HepG2 (cell line): ENCODE measurements around the gene EIF5AL1.

DNA sequence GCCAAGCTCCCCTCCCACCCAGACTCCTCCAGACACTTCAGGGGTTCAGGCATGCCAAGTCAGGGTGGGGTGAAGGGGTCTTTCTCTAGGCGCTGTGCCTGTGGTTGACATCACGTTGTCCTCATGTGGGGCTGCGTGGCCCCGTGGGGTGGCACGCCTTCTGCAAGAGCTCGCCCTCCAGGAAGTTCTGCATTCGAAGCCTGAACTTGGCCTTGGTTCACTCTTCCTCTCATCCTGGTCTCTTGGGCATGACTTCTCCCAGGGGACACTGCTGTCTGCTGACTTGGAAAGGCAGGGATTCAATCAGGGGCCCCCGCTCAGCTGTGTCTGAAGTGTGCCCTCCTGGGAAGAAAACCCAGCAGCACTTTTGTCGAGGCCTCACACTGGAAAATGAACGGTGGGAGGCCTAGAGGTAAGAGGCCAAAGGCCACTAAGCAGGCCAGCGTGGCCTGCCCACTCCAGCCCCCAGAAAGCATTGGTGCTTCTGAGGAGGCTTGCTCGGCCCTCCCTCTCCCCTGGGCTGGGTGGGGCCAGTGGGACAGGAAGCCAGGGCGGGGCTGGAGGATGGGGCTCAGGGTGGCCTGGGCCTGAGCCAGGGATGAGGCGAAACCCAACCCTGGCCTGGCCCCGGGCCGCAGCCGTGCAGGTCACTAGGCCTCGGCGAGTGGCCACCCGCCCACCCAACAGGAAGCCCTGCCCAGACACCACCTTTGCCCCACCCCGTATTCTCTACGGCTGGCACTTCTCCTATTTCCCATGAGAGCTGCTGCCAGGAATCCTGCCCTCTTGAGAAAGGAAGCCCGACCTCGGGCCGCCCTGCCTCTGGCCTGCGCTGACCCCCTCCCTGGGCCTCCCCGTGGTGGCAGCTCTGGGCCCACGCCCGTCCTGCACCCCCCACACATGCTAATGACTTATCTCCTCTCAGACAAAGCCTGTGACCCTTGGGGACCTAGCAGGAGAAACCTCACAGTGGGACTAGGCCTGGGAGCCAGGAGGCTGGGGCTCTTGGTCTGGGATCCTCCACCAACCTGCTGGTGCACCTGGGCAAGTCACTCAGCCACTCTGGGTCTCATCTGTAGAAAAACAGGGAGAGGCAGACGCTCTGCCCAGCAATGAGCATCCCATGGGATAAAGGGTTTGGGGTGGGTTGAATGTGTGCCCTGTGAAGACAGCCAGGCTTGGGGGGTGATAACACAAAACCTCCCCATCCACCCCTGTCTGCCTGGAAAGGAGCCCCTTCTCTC, 81.2 kb downstream of the ZMIZ1 start:
- RRBS, 2 experiments, result no CpG with 5 or more reads among the region's 30 CpGs
CAGE:
- cytosol, long polyA minus RNA, result no peak
- cytosol, long polyA plus RNA, result no peak
- long polyA plus RNA, result no peak
- nucleus, long polyA minus RNA, result no peak
- nucleus, long polyA plus RNA, result no peak

- RRBS, 2 experiments, result no CpG with 5 or more reads among the region's 15 CpGs
CAGE:
- cytosol, long polyA minus RNA, result no peak
- cytosol, long polyA plus RNA, result no peak
- long polyA plus RNA, result no peak
- nucleus, long polyA minus RNA, result no peak
- nucleus, long polyA plus RNA, result no peak
These were observed 138.1 kb upstream of the PPIF start for GRCh38 chr10:79208998-79209720.

- RRBS, 2 experiments, result no CpG with 5 or more reads among the region's 11 CpGs
CAGE:
- cytosol, long polyA minus RNA, result no peak
- cytosol, long polyA plus RNA, result no peak
- long polyA plus RNA, result no peak
- nucleus, long polyA minus RNA, result no peak
- nucleus, long polyA plus RNA, result no peak
These were observed 122.9 kb upstream of the PPIF start for GRCh38 chr10:79224220-79224898.

GRCh38 chr10:79239911-79240671, 107.2 kb upstream of the PPIF start:
- RRBS, 2 experiments, result no CpG with 5 or more reads among the region's 30 CpGs
CAGE:
- cytosol, long polyA minus RNA, result no peak
- cytosol, long polyA plus RNA, result no peak
- long polyA plus RNA, result no peak
- nucleus, long polyA minus RNA, result no peak
- nucleus, long polyA plus RNA, result no peak

DNA sequence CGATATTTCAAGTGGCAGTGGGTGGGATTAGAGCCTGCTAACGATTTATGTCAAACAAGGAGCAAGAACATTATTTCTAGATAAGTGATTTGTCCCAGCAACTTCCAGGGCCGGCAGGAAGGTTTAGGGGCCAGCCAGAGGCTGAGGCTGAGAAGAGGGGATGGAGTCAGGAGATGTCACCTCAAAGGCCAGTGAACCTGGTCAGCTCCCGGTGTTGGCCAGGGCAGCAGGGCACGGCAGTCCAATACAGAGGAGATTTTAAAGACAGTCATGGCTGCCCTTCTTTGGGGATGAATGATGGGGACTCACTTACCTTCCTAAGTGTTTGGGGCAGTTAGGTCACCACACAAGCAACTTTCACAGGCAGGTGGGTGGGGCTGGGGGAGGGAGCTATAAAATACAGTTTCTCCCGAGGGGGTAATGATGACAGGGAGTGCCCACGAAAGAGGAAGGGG, 105.6 kb upstream of the PPIF start:
- RRBS, 2 experiments, result 71 to 83% methylated on average over 1 to 2 of the region's 7 CpGs
CAGE:
- cytosol, long polyA minus RNA, result no peak
- cytosol, long polyA plus RNA, result no peak
- long polyA plus RNA, result no peak
- nucleus, long polyA minus RNA, result no peak
- nucleus, long polyA plus RNA, result no peak

DNA sequence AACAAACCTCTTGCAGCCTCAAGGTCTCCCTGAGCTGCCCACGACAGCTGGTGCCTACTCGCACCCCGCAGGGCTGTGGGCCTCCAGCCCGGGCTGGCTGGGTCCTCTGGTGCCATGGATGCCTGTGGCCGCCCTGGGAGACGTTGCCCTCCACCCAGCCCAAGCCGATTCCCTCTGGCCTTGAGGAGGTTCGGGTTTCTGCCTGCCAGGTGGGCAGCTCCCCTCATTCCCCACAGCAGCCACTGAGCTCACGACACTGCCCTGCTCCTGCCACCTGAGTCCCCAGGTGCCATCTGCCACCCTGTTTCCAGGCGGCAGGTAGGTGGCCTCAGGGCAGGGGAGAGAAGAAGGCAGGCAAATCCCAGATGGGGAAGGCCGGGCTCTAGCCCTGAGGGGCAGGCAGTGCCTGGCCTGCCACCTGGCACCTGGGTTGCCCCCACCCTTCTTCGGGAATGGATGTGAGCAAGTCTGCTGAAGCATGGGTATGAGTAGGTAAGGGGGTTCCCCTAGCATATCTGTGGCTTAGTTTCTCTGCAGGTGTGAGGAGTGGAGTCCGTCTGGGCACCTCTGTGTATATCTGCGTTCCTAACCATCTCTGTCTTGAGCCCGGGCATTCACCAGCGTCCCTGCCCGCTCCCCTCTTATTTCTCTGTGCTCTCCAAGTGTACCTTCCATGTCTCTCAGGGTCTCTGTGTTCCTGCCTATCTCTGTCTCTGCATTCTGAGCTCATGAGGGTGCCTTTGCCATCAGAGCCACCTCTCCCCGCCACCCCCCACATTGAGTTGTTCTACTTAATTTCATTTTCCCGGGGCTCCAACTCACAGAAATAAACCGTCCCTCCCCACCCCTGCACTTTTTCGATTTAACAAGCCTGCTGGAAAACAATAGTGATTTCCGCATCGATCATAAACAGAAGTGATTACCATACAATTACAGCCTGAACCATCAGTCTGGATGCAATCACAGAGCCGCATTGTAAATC, 92.0 kb upstream of the PPIF start:
- RRBS, 2 experiments, result no CpG with 5 or more reads among the region's 24 CpGs
CAGE:
- cytosol, long polyA minus RNA, result no peak
- cytosol, long polyA plus RNA, result no peak
- long polyA plus RNA, result no peak
- nucleus, long polyA minus RNA, result no peak
- nucleus, long polyA plus RNA, result no peak

- RRBS, 2 experiments, result 77 to 79% methylated on average over 5 to 8 of the region's 26 CpGs
CAGE:
- cytosol, long polyA minus RNA, result no peak
- cytosol, long polyA plus RNA, result no peak
- long polyA plus RNA, result no peak
- nucleus, long polyA minus RNA, result no peak
- nucleus, long polyA plus RNA, result no peak
These were observed 86.1 kb upstream of the PPIF start for GRCh38 chr10:79260797-79261952.

GRCh38 chr10:79297945-79298702, 49.1 kb upstream of the PPIF start:
- RRBS, 2 experiments, result no CpG with 5 or more reads among the region's 16 CpGs
CAGE:
- cytosol, long polyA minus RNA, result no peak
- cytosol, long polyA plus RNA, result no peak
- long polyA plus RNA, result no peak
- nucleus, long polyA minus RNA, result no peak
- nucleus, long polyA plus RNA, result no peak

DNA sequence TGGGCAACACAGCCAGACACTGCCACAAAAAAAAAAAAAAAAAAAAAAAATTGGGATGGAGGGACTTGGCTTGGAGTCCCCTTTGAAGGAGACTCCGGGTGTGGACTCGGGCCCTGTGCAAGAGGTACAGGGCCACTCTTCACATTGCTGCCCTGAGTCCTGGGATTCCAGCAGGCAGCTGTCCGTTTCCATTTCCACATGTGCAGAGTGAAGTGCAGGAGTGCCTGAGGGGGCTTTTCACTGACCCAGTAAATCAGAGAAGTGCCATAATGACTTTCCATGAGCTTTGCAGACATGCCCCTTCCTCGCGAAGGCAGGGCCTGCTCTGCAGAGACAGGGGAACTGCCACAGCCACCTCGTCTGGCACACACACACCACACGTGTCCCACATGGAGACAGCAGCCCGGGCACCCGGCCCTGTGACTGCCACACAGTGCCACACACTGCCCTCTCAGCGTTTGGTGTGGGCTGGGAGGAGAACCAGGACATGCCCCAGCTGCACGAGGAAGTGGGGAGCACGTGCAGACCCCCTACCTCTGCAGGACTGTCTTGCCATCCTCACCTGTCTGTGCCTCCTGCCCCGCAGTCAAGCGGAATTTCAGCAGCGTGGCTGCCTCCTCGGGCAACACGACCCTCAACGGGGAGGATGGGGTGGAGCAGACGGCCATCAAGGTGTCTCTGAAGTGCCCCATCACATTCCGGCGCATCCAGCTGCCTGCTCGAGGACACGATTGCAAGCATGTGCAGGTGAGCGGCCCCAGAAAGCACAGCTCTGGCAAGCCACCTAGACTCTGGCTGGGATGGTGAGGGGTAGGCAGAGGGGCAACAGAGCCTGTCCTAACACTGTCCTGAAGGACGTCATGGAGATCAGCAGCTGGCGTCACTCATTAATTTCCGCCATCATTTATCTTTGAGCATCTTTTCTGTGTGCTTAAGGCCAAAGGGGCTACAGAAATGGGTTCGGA, 43.6 kb upstream of the PPIF start:
- RRBS, 2 experiments, result no CpG with 5 or more reads among the region's 28 CpGs
CAGE:
- cytosol, long polyA minus RNA, result no peak
- cytosol, long polyA plus RNA, result no peak
- long polyA plus RNA, result no peak
- nucleus, long polyA minus RNA, result no peak
- nucleus, long polyA plus RNA, result no peak

DNA sequence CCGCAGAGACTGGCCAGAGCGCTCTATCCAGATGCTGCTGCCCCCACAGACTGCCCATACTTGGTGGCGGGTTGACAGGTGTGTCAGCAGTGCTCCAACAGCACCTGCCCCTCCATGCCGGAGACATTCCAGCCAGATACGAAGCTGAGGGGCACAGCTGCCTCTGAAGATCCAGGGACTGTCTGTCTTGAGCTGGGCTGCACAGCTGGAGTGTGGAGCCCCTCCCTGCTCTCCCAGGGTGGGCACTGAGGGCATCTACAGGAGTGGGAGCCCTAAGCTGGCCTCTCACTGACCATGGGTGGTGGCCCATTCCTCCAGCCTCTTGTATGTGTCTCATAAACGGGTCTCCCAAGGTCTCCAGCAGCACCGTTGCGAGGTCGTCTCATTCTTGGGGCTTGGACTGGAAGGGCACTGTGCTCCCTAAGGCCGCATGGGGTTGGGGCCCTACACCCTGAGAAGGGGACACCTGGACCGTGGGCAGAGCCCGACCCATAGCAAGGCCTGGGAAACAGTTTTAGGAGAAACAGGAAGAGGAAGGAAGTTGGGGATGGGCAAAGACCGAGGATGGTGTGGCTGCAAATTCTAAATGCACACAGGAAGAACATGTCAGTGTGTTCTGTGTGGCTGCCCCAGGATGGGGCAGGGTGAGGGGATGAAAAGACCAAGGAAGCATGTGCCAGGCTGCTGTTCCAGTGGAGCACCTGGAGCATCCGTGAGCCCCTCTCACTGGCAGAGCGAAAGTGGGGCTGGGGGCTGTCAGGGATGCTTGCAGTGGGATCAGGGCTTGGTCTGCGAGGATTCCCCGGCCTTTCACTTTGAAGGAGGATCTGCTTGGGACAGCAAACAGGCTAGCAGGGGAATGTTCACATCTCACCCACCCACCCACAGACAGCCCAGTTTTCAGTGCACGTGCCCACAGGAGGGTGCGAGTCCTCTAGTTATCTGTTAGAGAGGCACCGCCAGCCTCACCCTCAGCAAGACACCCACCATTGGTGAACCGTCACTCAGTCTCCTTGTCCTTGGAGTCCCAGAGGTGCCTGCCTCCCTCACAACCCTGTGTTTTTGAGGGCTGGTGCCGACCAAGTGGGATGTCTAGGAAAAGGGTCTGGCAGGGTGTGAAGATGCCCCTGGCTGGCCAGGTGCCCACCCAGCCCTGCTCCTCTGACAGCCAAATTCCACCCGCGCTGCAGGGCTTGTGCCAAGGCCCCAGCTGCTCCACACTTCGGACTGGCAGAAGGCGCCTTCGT, 37.7 kb upstream of the PPIF start:
- RRBS, 2 experiments, result no CpG with 5 or more reads among the region's 27 CpGs
CAGE:
- cytosol, long polyA minus RNA, result no peak
- cytosol, long polyA plus RNA, result no peak
- long polyA plus RNA, result no peak
- nucleus, long polyA minus RNA, result no peak
- nucleus, long polyA plus RNA, result no peak

DNA sequence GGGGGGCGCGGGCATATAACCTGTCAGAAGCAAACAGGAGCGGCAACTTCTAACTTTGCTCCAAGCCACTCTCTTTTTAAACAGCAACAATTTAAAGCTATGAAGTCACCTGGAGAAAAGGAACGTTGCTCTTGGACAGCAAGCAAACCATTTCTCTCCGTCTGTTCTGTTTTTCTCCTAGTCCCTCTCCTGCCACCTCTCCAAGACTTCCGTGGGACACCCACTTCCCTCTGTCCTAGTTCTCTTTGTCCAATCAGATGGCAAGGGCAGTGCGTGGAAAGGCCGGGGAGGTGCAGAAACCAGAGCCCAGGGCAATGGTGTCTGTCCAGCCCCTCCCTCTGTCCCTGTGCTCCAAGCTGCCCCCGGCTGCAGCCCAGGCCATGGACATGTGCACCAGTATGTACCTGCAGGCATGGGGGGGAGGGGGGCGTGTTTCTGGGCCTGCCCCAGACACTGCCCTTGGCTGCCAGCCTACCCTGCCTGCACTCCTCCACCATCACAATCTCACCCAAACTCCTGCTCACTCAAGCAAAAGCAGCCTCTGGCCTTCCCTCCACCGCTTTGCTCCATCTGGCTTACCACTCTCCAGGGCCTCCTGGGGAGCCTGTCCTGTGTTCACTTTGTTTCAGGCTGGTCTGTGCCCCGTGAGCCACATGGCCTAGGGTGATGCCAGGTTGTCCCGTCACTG, 33.5 kb upstream of the PPIF start:
- RRBS, 2 experiments, result 91 to 92% methylated on average over 2 of the region's 13 CpGs
CAGE:
- cytosol, long polyA minus RNA, result no peak
- cytosol, long polyA plus RNA, result no peak
- long polyA plus RNA, result no peak
- nucleus, long polyA minus RNA, result no peak
- nucleus, long polyA plus RNA, result no peak

DNA sequence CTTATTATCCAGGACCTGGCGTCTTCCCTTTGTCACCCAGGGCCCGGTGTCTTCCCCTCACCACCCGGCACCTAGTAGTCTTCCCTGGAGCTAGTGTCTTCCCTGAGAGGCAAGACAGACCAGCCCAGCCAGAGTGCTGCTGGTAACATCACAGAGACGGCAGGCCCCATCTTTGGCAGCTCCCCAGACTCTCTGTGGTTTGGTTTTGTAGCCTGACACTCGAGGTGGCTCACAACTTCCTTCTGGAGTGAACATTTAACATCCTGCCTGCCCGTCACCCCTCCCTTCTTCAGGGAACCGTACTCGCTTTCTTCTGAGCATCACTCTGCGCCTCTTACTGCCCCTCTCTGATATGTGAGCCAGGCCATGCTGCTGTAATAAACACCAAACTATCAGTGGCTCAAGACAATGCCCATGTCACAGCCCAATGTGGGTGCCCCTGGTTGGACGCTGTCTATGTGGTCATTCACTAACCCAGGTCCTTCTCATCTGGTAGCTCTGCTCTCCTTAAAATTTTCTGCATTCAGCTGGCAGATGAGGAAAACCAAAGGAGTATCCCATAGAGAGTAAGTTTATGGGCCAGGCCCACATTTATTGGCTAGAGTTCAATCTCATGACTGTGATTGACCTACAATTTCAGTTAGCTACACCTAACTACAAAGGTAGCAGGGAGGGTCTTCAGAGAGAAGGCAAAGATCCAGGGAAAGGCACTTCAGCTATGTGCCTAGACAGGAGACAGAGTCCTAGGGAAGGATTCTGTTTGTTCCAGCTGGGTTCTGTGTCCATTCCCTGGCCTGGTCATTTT, 23.9 kb upstream of the PPIF start:
- RRBS, 2 experiments, result no CpG with 5 or more reads among the region's 10 CpGs
CAGE:
- cytosol, long polyA minus RNA, result no peak
- cytosol, long polyA plus RNA, result no peak
- long polyA plus RNA, result no peak
- nucleus, long polyA minus RNA, result no peak
- nucleus, long polyA plus RNA, result no peak

- RRBS, 2 experiments, result 3 to 4% methylated on average over 1 of the region's 14 CpGs
CAGE:
- cytosol, long polyA minus RNA, result no peak
- cytosol, long polyA plus RNA, result no peak
- long polyA plus RNA, result no peak
- nucleus, long polyA minus RNA, result no peak
- nucleus, long polyA plus RNA, result no peak
These were observed 11.7 kb upstream of the PPIF start for GRCh38 chr10:79335371-79336232.

DNA sequence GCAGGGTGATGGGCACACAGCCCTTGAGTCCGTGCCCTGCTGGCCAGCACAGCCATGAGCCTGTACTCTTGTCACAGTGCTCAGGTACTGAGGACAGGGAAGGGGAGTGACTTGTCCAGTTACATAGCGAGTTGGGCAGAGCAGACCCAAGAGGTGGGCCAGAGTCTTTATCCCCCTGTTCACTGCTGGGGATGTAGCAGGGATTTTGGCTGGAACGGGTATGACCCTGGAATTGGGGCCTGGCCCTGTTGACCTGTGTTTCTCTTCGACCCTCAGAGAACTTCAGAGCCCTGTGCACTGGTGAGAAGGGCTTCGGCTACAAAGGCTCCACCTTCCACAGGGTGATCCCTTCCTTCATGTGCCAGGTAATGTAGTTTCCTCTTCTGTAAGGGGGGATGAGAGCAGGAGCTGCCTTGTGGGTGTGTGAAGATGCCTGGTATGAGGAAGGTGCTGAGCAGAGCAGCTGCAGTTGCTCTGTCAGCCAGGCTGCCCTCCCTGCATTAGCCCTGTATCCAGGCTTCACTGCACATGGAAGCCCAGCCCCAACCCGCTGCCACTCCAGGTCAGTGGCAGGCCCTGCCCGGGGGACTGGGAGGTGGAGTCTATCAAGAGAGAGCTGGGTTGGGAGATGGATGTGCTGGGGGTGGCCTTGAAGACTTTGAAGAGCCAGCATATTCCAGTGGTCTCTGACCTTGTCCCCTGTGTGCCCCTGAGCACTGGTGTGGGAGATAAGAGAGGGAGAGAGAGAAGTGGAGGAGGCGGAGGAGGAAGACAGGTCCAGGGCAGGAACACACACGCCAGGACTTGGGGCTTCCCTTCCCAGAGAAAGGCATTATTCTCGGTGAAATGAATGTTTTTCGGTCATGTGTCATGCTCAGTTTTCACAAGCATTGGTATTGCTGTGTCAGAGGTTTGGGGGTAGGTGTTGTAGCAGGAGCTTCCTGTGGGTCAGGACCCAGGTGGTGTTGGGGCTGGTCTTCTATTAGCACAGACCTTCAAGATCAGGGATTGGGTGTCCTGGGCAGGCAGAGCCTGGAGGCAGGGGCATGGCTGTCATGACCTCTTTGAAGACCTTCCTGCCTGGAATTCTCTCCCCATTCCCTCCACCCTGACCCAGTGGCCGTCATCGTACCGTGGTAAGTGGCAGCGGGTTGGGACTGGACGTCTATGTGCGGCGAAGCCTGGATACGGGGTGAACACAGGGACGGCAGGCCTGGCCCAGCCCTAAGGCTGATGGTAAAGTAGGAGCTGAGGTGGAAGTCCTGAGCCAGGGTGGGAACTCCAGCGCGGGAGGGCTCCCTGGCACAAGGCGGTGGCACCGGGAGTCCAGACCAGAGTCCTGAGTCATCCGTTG, 2.6 kb downstream of the PPIF start:
- RRBS, 2 experiments, result no CpG with 5 or more reads among the region's 25 CpGs
CAGE:
- cytosol, long polyA minus RNA, result no peak
- cytosol, long polyA plus RNA, result no peak
- long polyA plus RNA, result no peak
- nucleus, long polyA minus RNA, result no peak
- nucleus, long polyA plus RNA, result no peak

GRCh38 chr10:79351805-79352803, 4.8 kb downstream of the PPIF start:
- RRBS, 2 experiments, result no CpG with 5 or more reads among the region's 13 CpGs
CAGE:
- cytosol, long polyA minus RNA, result no peak
- cytosol, long polyA plus RNA, result no peak
- long polyA plus RNA, result no peak
- nucleus, long polyA minus RNA, result no peak
- nucleus, long polyA plus RNA, result no peak

- RRBS, 2 experiments, result no CpG with 5 or more reads among the region's 26 CpGs
CAGE:
- cytosol, long polyA minus RNA, result no peak
- cytosol, long polyA plus RNA, result no peak
- long polyA plus RNA, result no peak
- nucleus, long polyA minus RNA, result no peak
- nucleus, long polyA plus RNA, result no peak
These were observed at the start of gene EIF5AL1 for GRCh38 chr10:79512290-79512811. Gene EIF5AL1 (plus strand): TSS chr10:79512533.

GRCh38 chr10:79610524-79610808, 273 bp upstream of the SFTPA1 start:
- RRBS, 2 experiments, result no CpG with 5 or more reads among the region's 3 CpGs
CAGE:
- cytosol, long polyA minus RNA, result no peak
- cytosol, long polyA plus RNA, result no peak
- long polyA plus RNA, result no peak
- nucleus, long polyA minus RNA, result no peak
- nucleus, long polyA plus RNA, result no peak

GRCh38 chr10:79905361-79905910, 43.5 kb downstream of the SFTPD start:
- RRBS, 2 experiments, result no CpG with 5 or more reads among the region's 9 CpGs
CAGE:
- cytosol, long polyA minus RNA, result no peak
- cytosol, long polyA plus RNA, result no peak
- long polyA plus RNA, result no peak
- nucleus, long polyA minus RNA, result no peak
- nucleus, long polyA plus RNA, result no peak

DNA sequence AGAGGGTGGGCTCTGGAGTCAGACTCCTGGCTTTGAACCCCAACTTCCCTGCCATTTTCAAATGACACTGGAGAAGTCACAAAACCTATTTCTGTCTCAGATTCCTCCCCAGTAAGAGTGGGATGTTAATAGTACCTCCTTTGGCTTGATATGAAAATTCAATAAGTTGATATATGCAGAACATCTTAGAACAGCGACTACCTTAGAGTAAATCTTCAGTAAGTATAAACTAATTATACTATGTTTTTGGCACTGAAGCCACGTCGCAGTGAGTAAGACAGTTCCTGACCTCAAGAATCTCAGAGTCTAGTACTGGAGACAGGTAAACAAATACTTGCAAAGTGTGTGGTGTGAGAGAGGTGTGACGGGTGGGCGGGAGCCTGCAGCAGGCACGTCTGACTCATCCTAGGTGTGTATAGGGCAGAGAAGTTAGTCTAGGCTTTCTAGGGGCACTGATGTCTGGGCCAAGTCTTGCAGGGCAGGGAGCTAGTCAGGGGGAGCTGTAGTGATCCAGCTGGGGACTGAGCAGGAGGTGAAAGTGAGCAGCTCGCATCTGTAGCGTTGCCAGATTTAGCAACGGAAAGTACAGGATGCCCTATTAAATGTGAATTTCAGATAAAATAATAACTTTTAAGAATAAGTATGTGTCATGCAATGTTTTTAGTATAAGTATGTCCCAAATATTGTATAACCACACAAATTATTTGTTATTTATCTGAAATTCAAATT, 35.9 kb upstream of the SFTPD start:
- RRBS, 2 experiments, result no CpG with 5 or more reads among the region's 9 CpGs
CAGE:
- cytosol, long polyA minus RNA, result no peak
- cytosol, long polyA plus RNA, result no peak
- long polyA plus RNA, result no peak
- nucleus, long polyA minus RNA, result no peak
- nucleus, long polyA plus RNA, result no peak

GRCh38 chr10:80145522-80146741, 13.4 kb downstream of the PLAC9 start:
- RRBS, 2 experiments, result no CpG with 5 or more reads among the region's 15 CpGs
CAGE:
- cytosol, long polyA minus RNA, result no peak
- cytosol, long polyA plus RNA, result no peak
- long polyA plus RNA, result no peak
- nucleus, long polyA minus RNA, result no peak
- nucleus, long polyA plus RNA, result no peak